ENCODE measurements around the genes CHORDC1, HEPHL1 and FUT4.

- PRO-cap = no peak
- RAMPAGE, long total RNA, 4 experiments = no peak in any of the 4 experiments
Measured at GRCh38 chr11:86473820-86474672, 99.4 kb downstream of the CCDC81 start.

- PRO-cap = no peak
- RAMPAGE, long total RNA, 4 experiments = no peak in any of the 4 experiments
Measured at GRCh38 chr11:86524694-86525147, 150.0 kb downstream of the CCDC81 start.

DNA sequence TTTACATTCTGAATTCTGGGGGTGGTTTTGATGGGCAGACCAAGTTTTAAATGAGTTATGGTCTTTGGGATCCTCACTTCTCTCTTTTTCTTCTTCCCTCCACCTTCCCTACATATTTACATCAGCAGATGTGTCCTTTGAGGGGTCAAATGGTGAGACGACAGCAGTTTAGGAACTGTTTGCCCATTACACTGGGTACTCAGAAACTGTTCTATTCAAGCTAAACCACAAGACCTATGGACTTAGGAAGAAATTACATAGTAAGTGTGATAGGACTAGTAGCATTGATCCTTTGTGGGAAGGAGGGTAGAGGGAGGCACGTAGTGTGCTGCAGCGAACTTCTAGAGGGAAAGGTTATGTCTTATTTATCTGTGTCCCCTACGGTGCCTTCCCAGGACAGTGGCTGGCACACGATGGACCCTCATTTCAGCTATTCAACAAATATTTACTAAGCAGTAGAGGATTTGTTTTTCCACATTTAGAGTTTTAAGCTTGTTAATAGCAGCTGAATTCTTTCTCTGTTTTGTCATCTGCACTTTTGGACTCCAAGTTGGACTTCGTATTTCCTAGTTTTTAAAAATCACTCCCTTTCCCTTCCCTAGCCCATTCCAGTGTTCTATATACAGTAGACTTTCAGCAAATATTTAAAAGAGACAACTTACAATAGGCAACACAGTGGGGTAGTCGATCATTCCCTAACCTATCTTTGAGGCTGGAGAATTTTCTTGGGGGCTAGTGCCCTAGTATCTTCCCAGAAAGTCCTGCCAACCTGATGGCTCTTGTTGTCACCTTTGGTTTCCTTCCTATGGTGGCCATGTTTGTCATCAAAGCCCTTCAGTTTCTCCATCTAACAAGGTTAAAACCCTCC, 13.9 kb downstream of the FZD4 start:
- PRO-cap = no peak
- RAMPAGE, long total RNA, 4 experiments = no peak in any of the 4 experiments

GRCh38 chr11:86948306-86949237, 6.6 kb downstream of the FZD4 start:
- PRO-cap = no peak
- RAMPAGE, long total RNA, 4 experiments = no peak in any of the 4 experiments

GRCh38 chr11:87179727-87180318, 142.1 kb downstream of the TMEM135 start:
- PRO-cap = no peak
- RAMPAGE, long total RNA, 4 experiments = no peak in any of the 4 experiments

DNA sequence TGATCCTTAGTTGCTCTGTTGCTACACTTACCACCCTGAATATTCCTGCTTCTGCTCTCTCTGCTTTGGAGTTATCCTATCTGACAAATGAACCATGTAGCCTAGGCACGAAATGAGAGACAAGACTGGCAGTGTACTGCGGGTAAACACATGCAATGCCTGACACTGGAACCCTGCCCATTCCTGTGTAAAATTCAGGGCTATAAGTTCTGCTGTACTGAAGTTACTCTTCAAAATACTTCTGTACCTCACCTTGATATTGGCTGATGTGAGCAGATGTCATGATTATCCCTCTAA, 289.9 kb downstream of the RAB38 start:
- PRO-cap = no peak
- RAMPAGE, long total RNA, 4 experiments = no peak in any of the 4 experiments

DNA sequence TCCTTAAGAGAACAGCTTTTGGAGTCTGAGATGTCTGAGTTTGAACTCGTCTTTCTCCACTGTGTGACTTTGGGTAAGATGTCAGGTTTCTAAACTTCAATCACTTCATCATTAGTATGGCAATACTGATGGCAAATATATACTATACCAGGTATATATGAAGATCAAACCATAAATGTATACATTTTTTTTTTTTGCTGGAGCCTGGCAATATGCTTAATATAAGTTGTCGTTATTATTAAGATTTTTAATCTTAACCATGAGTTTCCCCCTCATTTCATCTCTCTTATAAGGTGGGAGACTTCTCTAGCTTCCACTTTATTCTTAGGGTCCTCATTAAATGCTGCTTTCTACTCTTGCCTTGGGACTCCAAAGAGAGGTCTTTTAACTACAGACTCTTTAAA, 108.3 kb upstream of the CTSC start:
- PRO-cap = unidirectional peak, plus-strand start at position 186 of the sequence
- RAMPAGE, long total RNA, 4 experiments = no peak in any of the 4 experiments

GRCh38 chr11:89417155-89417409, 74.1 kb downstream of the NOX4 start:
- PRO-cap = no peak
- RAMPAGE, long total RNA, 4 experiments = no peak in any of the 4 experiments

GRCh38 chr11:90052396-90052807, 21.5 kb downstream of the TRIM49C start:
- PRO-cap = no peak
- RAMPAGE, long total RNA, 4 experiments = no peak in any of the 4 experiments

- PRO-cap = bidirectional peak, plus-strand start at chr11:90223261, minus-strand start at chr11:90223049
- RAMPAGE, long total RNA, 4 experiments = start-site peak on the minus strand in 4 of 4 experiments, at chr11:90223022-90223054 at its widest, 69 to 178 reads per replicate
Measured at GRCh38 chr11:90222970-90223596, at the start of gene CHORDC1. CHORDC1 (minus strand) TSS chr11:90223049.

GRCh38 chr11:93420773-93421247, 90.3 kb downstream of the DEUP1 start:
- PRO-cap = no peak
- RAMPAGE, long total RNA, 4 experiments = no peak in any of the 4 experiments

GRCh38 chr11:93479188-93479559, 64.0 kb downstream of the SMCO4 start:
- PRO-cap = no peak
- RAMPAGE, long total RNA, 4 experiments = no peak in any of the 4 experiments

GRCh38 chr11:93526439-93527235, 16.6 kb downstream of the SMCO4 start:
- PRO-cap = no peak
- RAMPAGE, long total RNA, 4 experiments = start-site peak on the minus strand in 1 of 4 experiments, at chr11:93526733-93527242 at its widest, 10 reads per replicate

- PRO-cap = no peak
- RAMPAGE, long total RNA, 4 experiments = no peak in any of the 4 experiments
Measured at GRCh38 chr11:93541737-93541952, 1.5 kb downstream of the SMCO4 start.

DNA sequence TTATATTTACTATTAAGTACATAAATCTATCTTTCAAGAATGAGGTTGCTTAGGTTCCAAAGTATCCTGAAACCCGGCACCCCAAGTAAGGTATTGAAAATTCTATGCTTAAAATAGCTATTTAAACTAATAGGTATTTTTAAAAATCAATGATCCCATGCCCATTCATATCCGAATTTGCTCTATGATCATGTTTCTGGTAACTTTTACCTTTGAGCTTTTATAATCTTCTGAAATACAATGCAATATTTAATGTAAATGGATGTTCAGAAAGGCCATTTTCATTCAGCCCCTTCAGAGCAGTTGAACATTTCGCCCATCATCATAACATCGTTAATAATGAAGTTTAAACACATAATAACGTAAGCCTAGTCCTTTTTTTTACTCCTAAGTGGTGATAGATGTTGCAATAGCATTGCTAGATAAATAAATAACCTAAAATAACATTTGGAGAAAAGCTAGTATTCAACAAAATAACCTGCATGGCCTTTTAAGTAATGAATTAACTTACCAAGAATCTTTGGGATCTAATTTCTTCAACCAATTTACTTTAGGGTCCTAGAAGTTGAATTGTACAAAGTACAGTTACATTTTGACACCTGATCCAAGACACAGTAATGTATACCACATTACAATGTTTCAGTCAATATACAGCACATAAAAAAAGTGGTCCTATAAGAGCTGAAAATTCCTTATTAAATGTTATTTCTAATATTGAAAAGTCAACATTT, 9.9 kb downstream of the TAF1D start:
- PRO-cap = no peak
- RAMPAGE, long total RNA, 4 experiments = no peak in any of the 4 experiments

- PRO-cap = no peak
- RAMPAGE, long total RNA, 4 experiments = no peak in any of the 4 experiments
Measured at GRCh38 chr11:93739023-93739873, 2.0 kb downstream of the TAF1D start.

DNA sequence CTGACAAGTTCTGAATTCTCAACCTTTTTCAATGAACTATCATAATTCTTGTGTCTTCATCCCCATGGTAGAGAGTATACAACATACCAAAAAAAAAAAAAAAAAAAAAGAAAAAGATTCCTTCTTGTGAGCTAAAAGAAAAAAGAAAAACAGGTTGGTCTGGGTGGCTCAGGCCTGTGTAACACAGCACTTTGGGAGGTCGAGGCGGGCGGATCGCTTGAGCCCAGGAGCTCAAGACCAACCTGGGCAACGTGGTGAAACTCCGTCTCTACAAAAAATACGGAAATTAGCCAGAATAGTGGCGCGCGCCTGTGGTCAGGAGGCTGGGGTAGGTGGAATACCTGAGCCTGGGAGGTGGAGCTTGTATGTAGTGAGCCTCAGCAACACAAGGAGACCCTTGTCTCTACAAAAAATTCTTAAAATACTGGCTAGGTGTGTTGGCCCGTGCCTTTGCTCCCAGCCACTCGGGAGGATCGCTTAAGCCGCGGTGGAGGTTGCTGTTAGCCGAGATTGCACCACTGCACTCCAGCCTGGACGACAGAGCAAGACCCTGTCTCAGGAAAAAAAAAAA, 1.3 kb downstream of the TAF1D start:
- PRO-cap = no peak
- RAMPAGE, long total RNA, 4 experiments = no peak in any of the 4 experiments

- PRO-cap = no peak
- RAMPAGE, long total RNA, 4 experiments = start-site peak on the plus strand in 2 of 4 experiments, at chr11:94021350-94021371 at its widest, 22 to 126 reads per replicate
Measured at GRCh38 chr11:94021223-94021666, at the start of gene HEPHL1. HEPHL1 (plus strand) TSS chr11:94021354.

GRCh38 chr11:94513527-94514017, 1.3 kb downstream of the C11orf97 start:
- PRO-cap = no peak
- RAMPAGE, long total RNA, 4 experiments = no peak in any of the 4 experiments

DNA sequence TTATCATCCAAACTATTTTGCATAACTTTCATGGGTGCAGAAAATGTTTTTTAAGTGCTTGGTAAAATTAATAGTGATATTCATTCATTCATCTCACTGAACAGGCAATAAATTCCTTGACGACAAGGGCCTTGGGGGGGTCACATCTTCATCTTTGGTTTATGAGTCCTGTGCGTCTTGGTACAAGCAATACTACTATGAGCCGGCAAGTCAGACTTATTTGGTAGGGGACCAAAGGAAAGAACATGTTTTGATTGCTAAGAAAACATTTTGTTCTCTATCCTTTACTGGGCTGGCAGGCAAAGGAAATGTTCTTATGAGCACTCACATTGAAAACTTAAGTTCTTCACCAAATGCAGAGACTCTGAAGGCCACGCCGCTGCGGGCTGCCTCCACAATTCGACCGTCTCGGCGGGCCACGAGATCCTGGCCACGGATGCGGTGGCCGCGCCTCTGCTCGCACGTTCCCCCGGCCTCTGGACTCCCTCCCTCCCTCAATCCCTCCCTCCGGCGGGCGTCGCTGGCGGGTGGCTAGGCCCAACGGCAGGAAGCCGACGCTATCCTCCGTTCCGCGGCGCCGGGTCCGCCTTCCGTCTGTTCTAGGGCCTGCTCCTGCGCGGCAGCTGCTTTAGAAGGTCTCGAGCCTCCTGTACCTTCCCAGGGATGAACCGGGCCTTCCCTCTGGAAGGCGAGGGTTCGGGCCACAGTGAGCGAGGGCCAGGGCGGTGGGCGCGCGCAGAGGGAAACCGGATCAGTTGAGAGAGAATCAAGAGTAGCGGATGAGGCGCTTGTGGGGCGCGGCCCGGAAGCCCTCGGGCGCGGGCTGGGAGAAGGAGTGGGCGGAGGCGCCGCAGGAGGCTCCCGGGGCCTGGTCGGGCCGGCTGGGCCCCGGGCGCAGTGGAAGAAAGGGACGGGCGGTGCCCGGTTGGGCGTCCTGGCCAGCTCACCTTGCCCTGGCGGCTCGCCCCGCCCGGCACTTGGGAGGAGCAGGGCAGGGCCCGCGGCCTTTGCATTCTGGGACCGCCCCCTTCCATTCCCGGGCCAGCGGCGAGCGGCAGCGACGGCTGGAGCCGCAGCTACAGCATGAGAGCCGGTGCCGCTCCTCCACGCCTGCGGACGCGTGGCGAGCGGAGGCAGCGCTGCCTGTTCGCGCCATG, at the start of gene FUT4:
Gene FUT4, plus strand, starts transcription at position 567 of the 1,157 bp plus-strand sequence.
- PRO-cap = unidirectional peak, plus-strand start at position 349 of the sequence; bidirectional peak, plus-strand start at position 567 of the sequence, minus-strand start at position 455 of the sequence; bidirectional peak, plus-strand start at position 815 of the sequence, minus-strand start at position 757 of the sequence; bidirectional peak, plus-strand start at position 1,033 of the sequence, minus-strand start at position 979 of the sequence
- RAMPAGE, long total RNA, 4 experiments = start-site peak on the plus strand in 1 of 4 experiments, centred at position 550 of the sequence, 11 reads per replicate